Cytotoxic T cell (primary cell): ENCODE measurements around the gene DNAJC24.

- PRO-cap, 2 experiments: no peak in any of the 2 experiments
Measured at GRCh38 chr11:30325954-30326754, 3.2 kb downstream of the ARL14EP start.

DNA sequence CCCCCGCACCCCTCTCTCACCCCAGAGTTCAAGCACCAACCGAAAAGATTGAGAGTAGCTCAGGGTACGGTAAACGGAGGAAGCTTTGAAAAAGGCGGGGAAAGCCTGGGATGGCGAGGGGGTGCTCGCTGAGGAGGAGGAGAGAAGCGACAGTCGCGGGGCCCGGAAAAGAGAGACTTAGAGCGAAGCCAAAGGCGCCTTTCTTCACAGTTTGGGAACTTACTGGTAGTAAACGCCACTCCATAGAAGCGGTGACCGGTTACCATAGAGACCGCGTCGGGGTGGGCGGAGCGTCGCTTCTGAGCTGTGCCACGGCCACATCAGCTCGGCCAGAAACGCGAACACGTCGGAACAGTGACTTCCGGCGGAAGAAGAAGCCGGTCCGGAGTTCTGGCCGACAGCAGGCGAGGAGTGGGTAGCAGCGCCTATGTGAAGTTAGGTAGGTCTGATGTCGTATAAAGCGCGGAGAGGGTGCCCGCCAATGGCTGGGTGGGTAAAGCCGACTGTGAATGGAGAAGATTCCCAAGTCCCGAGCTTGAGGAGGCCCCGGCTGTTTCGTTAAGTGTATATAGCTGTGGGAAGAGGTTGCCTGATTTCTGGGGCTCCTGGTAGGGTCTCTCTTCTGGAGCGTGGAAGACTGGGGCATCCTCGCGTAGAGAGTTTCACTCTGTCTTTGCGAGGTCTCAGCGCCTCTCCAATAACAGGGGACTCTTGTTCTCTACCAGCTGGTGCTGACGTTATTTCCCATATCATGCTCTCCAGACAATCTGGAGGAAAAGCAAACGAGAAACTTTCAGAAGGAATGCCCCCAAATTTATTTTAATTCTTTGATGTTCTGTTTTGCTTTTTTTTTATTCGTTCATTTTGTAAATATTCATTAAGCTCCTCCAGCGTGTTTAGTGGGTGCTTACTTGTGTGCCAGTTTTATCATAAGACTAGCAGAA is at the start of gene DNAJC24:
DNAJC24 (plus strand) TSS at position 387 of the 944 bp plus-strand sequence.
- PRO-cap, 2 experiments: peak in 2 of 2 experiments; most common plus-strand start position 374 of the sequence (in 2); most common minus-strand start position 675 of the sequence (in 2)

- PRO-cap, 2 experiments: no peak in any of the 2 experiments
Measured at GRCh38 chr11:31493943-31494337, 15.5 kb downstream of the IMMP1L start.

DNA sequence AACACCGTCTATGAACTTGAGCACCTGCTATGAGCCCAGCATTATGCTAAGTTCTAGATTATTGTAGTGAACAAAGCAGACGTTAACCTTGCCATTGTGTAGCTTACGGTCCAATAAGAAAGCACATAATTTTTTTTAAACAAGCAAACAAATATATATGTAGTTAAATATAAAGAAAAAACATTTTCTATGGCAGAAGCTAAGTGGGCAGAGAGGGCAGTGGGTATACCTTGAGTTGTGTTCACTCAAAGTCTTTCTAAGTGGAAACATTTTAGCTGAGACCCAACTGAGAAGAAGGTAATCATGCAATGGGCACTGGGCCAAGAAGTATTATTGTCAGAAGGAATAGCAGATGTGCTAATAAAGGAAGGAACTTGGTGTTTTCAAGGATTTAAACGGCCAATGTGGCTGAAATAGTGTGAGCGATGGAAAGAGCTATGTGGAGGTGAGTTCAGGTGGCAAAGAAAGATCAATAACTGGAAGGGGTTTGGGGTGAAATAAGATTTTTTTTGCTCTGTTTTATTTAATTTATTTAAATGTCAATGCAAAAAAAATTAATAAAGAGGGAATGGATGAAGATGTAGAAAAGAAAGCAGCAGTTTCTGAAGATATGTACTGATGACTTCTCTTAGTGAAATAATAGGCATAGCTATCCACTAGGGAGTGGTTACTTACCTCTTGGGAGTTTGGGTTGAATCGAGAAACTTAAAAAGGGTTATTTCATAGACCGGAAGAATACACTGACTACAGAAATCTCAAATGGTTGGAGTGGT is 102.3 kb downstream of the ELP4 start:
- PRO-cap, 2 experiments: no peak in any of the 2 experiments

DNA sequence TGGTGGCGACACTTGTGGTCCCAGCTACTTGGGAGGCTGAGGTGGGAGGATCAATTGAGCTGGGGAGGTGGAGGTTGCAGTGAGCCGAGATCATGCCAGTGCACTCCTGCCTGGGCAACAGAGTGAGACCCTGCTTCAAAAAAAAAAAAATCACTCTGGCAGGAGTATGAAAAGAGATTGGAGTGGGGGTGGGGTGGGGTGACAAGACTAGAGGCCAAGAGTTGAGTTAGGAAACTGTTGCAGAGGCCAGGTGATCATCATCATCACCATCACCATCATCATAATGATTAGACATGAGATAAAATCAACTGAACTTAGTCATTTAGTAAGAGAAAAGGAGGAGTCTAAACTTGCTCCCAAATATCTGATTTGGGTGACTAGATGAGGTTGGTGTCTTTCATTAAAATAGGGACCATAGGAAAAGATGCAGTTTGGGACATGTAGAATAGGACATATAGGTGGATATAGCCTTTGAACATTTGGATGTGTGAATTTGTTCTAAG is 124.3 kb downstream of the PAX6 start:
- PRO-cap, 2 experiments: no peak in any of the 2 experiments

DNA sequence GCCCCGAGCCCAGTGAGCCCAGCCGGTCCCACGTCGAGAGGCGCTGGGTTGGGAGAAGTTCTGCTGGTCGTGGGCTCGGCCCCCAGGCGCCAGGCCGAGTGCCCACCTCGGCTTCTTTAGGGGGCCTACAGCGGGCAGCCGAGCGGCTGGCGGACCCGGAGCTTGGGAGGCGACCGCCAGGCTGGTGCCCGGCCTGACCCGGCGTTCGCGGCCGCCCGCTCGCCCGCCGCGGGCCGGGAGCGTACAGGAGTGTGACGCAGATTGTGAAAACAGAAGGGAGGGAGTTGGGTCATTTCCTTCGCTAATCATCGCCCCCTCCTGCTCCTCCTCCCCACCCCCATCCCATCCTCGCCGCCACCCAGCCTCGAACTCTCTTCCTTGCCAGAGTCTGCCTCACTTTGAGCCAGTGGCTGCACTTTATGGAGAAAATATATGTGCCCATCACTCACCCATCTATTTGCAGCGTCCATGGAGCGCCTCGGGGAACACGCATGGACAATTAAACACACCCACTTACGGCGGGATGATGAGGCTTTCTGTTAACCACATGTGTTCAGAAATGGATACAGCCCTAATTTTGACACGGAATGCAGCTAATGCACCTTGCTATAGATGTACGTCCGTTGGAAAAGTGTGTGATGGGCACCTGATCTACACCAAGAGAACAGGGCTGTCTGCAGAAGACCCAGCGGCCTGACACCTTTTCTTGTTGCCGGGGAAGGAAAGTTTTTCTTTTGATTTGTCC is 16.1 kb upstream of the PAX6 start:
- PRO-cap, 2 experiments: no peak in any of the 2 experiments

DNA sequence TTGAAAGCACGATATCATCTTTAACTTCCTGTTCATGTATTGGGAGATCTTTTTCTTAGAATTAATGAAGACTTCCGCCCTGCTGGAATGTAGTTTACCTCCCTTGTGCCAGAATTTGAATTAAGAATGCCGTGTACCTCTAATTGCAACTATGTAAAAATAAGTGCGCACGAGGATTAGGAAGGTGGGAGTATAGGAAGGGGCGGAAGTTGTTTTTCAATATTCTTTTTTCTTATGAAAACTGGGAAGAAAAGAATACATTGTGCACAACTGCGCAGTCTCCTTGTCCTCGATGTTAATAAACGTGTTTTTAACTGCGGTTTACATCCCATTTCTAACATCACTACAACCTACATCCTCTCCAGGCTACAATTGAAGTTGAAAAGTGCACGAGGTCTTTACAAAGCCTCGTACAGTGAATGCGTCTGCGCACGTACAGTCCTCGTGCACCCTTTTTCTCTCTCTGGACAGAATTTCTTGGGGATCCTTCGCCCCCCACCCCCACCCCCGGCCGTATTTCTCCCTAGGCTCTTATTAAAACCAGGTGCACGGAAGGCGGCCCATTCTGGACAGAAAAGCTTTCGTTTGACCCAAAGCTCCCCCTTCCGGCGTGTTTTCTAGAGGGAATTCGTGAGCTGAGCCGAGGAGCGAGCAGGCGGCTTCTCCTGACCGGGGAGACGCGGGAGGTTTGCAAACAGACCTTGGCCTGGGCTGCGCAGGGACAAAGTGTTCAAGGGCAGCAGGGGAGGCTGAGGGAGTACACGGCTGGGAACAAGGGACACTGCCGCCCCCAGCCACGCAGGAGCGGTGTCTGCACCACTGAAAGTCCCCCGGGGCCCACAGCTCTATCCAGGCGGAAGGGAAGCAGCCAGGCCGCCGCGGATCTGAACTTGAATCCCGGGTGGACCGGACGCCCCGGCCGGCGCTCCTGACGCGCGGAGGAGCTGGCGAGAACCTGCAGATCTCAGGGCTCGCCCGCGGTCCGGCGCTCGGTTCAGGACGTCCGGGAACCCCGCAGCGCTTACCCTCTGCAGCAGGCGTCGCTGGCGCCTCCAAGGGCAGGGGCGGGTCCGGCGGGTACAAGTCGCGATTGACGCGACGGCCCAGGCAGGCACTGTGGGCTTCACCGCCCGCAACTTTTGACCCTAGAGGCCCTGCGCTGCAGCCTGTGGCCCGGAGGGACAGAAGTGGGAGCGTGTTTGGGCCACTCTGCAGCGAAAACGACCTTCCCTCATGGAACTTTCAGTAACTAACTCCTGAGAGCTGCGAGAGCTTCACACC is 102.1 kb downstream of the WT1 start:
- PRO-cap, 2 experiments: no peak in any of the 2 experiments

GRCh38 chr11:32391980-32392643 is 43.2 kb downstream of the WT1 start:
- PRO-cap, 2 experiments: no peak in any of the 2 experiments

GRCh38 chr11:32450193-32450897 is 15.0 kb upstream of the WT1 start:
- PRO-cap, 2 experiments: no peak in any of the 2 experiments

DNA sequence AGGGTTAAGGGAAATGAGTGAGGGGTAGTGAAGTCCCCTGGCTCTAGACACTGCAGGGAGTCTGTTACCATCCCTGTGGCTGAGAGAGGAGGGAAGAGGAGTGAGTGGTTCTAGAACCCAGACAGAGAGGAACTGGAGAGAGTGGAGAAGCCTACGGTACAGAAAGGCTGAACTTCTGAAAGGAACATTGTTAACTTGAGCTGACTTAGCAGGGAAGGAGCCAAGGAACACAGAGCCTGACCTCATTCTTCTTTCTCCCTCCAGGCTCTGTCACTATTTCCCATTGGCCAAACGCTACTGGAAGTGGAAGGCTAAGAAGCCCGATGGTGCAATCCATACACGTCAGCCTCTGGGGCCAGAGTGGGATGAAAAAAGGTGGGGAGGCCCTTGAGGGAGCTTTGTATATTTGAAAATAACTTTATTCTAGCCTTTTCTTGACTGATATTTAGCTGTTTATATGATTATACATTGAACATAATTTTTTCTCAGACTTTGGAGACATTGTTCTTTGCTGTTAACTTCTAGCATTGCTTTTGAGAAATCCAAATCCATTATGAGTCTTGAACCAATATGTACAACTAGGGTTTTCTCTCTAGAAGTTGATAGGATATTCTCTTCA is 16.5 kb upstream of the WT1 start:
- PRO-cap, 2 experiments: no peak in any of the 2 experiments

GRCh38 chr11:32831081-32831774 is 1.5 kb downstream of the PRRG4 start:
- PRO-cap, 2 experiments: no peak in any of the 2 experiments

GRCh38 chr11:33056800-33057441 is 17.5 kb downstream of the TCP11L1 start:
- PRO-cap, 2 experiments: no peak in any of the 2 experiments

DNA sequence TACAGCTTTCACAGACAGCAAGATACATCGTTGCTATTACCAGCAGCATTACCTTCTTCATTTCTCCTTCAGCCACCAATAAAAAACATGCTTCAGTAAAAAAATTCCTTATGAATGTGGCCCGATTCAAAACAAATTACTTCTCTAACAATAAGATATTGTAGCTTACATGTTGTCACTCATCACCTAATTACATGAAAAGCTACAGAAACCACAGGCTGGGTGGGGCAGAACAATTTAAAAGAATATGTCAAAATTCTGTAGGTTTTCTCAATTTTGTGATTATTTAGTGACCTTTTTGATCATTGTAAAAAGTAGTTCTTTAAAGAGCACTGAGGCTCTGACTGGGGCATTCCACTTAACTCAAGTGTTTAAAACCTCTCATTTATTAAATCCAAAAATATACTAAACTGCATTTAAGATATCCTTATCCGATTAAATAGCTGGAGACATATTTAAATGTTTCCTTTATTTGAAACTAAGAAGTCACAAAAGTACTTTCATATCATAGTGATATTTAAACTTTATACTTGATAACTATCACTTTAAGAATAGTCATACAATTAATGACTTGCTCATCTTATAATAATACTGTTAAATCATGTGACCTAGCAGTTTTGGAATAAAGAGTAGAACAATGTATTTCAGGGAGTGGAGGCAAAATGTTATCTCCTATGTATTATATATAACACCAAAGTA is 23.0 kb downstream of the CSTF3 start:
- PRO-cap, 2 experiments: no peak in any of the 2 experiments

DNA sequence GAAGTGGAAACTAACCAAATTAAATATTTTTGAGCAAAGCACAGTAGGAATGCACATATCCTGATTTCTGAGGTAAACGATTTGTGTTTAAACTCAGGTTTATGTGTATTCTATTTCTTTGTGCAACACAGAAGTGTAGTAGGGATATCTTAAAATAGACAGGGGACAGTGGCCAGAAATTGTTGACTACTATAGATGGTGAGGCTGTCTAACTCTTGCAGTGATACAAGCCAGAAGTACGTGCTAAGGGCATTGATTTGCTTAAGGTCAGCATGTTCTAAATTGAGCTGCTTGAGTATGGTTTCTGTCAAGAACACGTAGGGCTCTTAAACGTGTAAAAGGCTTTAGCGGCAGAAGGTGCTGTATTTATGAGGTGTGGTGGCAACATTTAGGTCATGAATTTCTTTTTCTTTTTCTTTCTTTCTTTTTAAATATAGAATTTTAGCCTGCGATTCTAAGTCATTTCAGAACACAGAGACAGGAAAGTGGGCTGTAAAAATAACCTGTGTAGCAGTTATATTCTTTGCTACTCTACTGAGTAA is 34.2 kb downstream of the HIPK3 start:
- PRO-cap, 2 experiments: no peak in any of the 2 experiments

DNA sequence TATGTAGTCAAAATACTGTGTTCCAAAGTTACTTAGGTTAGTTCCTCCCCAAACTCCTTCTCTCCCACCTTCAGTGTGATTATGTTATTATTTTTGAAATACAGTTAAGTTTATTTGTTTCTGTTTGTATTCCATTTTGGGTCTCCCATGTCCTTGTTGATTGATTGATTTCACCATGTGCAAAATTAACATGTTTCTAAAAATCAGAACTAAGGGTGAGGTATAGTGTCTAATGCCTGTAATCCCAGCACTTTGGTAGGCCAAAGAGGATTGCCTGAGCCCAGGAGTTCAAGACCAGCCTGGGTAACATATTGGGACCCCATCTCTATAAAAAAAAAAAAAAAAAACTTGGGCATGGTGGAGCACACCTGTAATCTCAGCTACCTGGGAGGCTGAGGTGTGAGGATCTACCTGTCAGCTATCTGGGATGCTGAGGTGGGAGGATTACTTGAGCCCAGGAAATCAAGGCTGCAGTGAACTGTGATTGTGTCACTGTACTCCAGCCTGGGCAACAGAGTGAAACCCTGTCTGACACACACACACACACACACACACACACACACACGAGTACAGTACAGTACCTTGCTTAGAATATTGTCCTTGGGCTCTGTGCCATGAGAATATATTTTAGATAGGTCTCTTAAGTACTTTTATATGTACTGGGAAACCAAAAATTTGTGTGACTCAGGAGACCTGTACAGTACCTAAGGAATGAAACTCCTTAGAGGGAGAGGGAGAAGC is 44.3 kb downstream of the HIPK3 start:
- PRO-cap, 2 experiments: no peak in any of the 2 experiments

DNA sequence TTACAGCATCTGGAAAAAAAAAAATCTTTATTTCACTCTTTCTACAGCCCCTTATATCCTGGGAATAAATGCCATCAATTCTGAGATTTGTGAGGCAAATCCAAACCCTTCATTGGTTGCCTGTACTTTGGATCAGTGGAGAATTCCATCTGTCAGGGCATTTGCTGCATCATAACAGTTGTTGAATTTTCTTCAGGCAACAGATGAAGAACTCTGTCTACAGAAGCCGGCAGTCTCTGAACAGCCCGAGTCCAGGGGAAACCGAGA is 82.4 kb downstream of the C11orf91 start:
- PRO-cap, 2 experiments: no peak in any of the 2 experiments

DNA sequence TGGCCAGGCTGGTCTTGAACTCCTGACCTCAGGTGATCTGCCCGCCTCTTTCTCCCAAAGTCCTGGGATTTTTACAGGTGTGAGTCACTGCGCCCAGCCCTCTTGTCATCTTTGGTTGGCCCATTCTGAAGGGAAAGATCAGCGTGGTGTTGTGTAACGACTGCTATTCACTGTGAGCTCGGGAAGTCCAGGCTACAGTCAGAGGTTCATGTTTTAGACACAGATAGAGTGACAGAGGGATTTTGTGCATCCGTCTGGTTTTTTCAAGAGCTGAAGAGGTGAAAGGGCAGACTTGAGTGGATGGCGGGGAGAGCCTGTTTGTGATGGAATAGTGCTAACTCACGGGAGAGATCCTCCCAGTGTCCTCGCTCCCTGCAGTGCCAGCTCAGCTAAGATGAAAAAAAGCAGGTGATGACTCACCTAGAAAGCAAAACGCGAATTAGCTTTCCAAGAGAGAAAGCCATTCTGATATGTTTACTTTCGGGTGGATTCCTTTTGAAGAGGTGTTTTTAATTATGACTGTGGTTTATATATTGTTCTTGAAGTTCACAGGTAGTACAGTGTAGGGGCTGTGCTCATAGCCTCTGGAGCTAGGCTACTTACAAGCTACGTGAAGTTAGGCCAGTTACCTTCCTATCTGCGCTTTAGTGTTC is 67.3 kb downstream of the C11orf91 start:
- PRO-cap, 2 experiments: no peak in any of the 2 experiments

- PRO-cap, 2 experiments: no peak in any of the 2 experiments
Measured at GRCh38 chr11:33689977-33691041, 10.3 kb downstream of the C11orf91 start.

GRCh38 chr11:33704711-33705114 is 4.1 kb upstream of the C11orf91 start:
- PRO-cap, 2 experiments: no peak in any of the 2 experiments

- PRO-cap, 2 experiments: no peak in any of the 2 experiments
Measured at GRCh38 chr11:33741712-33742444, 5.7 kb upstream of the CD59 start.